ENCODE data around the genes STXBP6 and STRN3.

- PRO-cap, result bidirectional peak, plus-strand start at chr14:25050197, minus-strand start at chr14:25050147
Measured at GRCh38 chr14:25049421-25050492, at the start of gene STXBP6. STXBP6 (minus strand) TSS chr14:25050147.

DNA sequence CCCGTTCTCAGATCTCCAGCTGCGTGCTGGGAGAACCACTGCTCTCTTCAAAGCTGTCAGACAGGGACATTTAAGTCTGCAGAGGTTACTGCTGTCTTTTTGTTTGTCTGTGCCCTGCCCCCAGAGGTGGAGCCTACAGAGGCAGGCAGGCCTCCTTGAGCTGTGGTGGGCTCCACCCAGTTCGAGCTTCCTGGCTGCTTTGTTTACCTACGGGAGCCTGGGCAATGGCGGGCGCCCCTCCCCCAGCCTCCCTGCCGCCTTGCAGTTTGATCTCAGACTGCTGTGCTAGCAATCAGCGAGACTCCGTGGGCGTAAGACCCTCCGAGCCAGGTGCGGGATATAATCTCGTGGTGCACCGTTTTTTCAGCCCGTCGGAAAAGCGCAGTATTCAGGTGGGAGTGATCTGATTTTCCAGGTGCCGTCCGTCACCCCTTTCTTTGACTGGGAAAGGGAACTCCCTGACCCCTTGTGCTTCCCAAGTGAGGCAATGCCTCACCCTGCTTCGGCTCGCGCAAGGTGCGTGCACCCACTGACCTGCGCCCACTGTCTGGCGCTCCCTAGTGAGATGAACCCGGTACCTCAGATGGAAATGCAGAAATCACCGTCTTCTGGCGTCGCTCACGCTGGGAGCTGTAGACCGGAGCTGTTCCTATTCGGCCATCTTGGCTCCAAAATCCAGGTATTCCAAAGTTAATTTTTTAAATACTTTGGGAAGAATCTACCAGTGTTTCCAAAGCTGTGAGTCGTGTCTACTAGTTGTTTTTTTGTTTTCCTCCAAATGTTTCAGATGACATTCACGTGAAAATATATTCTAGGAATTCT, 448.5 kb upstream of the FOXG1 start:
- PRO-cap, result unidirectional peak, plus-strand start at position 206 of the sequence; unidirectional peak, plus-strand start at position 288 of the sequence; bidirectional peak, plus-strand start at position 471 of the sequence, minus-strand start at position 470 of the sequence; unidirectional peak, minus-strand start at position 549 of the sequence; bidirectional peak, plus-strand start outside the sequence, minus-strand start at position 675 of the sequence

GRCh38 chr14:30225159-30225603, 297.5 kb upstream of the PRKD1 start:
- PRO-cap, result no peak

GRCh38 chr14:30612255-30612771, 9.8 kb upstream of the SCFD1 start:
- PRO-cap, result no peak

DNA sequence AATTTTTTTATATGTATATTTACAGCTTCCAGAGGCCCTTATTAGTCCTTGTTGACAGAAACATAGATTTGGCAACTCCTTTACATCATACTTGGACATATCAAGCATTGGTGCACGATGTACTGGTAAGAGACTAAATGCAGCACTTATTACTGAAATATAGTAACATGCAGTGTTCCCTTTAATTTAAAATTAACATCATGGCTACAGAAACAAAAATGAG, 31.3 kb downstream of the SCFD1 start:
- PRO-cap, result no peak

DNA sequence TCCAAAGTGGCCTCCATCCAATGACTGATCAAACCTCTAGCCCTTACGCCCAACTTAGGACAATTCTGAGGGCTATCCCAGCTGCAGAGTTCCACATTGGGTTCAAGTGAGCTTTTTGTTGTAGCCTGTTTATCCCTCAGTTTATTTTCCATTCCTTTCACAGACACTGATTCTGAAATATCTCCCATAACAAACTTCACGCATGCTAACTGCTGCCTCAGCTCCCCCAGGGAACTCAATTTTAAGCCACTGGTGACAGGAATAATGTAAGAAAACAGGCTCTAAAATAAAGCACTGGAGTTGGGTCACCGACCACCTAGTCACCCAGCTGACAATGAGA, 29.5 kb upstream of the AP4S1 start:
- PRO-cap, result no peak

GRCh38 chr14:31003246-31004127, 22.0 kb upstream of the AP4S1 start:
- PRO-cap, result no peak

GRCh38 chr14:31025754-31026486, at the start of gene STRN3:
STRN3 (minus strand) TSS chr14:31026379.
- PRO-cap, result bidirectional peak, plus-strand start at chr14:31025888, minus-strand start at chr14:31025830; bidirectional peak, plus-strand start at chr14:31026665, minus-strand start at chr14:31026379

- PRO-cap, result no peak
Measured at GRCh38 chr14:31027303-31027535, 1.0 kb upstream of the STRN3 start.

DNA sequence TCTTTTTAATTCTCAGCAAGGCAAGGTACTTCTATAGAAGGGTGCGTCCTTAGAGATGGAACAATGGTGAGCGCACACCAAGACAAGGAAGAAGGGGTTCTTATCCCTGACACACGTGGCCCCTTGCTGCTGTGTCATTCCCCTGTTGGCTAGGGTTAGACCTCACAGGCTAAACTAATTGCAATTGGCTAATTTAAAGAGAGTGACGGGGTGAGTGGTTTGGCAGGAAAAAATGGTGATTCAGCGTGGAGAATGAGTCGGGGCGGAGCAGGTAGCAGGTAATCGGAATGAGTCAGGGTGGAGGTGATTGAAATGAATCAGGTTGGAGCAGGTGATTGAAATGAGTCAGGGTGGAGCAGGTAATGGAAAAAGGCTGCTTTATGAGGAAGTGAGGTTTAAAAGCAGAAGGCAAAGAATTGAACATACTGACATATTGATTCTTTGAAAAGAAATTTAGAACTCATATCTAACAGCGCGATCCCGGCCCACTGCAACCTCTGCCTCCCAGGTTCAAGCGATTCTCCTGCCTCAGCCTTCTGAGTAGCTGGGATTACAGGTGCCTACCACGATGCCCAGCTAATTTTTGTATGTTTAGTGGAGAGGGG, 36.4 kb upstream of the HECTD1 start:
- PRO-cap, result no peak

DNA sequence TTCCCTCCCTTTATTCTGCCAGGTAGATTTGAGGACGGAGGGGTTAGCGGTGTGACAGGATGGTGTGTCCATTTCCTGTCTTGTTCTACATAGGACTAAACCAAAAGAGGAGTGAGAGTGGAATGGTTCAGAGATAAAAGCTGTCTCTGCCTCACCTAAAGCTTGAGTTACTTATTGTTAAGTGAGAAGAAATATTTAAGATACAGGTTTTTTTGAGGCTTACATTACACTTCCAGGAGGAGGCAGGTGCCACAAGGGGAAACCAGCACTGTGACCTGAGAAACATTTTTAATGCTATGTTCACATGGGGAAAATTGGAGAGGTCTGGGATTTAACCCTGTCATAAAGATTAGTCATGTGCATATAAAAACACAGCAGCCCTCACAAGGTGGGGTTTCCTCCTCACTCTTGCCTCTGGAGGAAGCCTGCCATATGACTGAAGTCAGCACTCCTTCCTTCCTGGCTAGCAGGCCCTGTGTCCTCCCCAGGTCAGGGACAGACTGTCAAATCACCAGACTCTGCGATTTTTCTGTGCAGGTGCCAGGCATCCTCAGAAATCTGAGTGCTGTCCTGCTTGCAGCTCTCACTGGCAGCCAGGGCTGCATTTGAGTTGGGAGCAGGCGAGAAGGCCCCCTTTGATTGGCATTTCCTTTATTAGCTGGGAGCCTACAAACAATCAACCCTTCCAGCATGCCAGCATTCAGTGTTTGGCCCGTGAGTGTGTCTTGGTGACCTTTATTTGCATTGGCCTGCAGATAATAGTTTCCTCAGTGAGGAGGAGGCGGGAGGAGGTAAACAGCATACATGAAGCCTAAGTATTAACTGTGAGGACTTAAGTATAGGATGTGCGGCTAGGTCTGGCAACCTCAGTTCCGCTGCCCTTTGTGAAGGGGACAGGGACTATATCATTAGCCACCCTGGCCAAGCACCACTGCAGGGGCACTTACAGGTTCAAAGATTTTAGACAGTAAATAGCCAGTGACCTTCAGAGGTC, 183.9 kb upstream of the ARHGAP5 start:
- PRO-cap, result no peak

- PRO-cap, result no peak
Measured at GRCh38 chr14:31966658-31967074, 110.4 kb upstream of the ARHGAP5 start.

GRCh38 chr14:32043511-32043995, 33.6 kb upstream of the ARHGAP5 start:
- PRO-cap, result no peak

- PRO-cap, result no peak
Measured at GRCh38 chr14:32454071-32454559, 125.0 kb downstream of the AKAP6 start.

GRCh38 chr14:32507441-32508071, 178.5 kb downstream of the AKAP6 start:
- PRO-cap, result no peak

GRCh38 chr14:32509439-32510477, 180.7 kb downstream of the AKAP6 start:
- PRO-cap, result no peak

DNA sequence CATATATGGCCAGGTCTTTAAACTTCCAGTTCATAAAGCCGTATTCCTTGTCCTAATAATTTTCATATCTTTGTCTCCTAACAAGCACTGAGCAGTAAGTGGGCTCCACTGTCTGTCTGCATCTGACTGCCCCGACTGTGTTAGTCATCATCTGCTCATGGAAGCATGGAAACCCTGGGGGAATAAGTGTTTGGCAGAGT, 294.5 kb downstream of the AKAP6 start:
- PRO-cap, result no peak

- PRO-cap, result no peak
Measured at GRCh38 chr14:33044117-33044463, 105.4 kb downstream of the NPAS3 start.

DNA sequence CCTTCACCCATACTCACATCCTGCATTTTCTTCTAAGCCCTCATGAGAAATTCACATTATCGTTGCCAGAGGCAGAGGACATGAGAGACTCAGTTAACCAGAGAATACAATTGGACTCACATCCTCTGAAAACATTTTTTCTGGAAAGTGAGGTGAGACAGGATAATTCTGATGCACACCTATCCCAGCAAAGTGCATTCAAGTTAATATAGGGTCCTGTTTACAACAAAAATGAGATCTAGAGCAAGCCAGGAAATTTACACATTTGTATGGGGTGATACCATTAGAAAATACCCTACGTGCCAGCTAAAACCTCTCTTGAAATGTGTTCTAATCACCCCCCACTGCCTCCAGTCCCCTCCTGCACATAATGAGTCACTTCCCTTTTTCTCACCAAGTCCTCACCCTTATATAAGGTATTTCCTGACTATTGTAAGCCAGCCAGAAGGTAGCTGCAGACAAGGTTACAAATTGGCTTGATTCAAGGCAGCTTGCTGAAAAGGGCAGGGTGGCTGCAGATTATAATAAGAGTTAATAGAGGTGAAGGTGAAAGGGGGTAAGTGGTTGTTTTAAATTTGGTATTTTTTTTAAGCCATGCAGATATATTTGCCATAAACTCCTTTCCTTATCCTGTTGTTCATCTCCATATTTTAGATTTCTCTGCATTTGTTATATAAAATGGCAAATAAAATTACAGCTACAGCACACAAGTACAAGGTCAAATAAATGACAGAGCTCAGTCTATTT, 386.1 kb downstream of the EGLN3 start:
- PRO-cap, result no peak

- PRO-cap, result no peak
Measured at GRCh38 chr14:34018562-34019305, 67.9 kb upstream of the EGLN3 start.